Hepatocyte (in vitro differentiated cells and primary cell): ENCODE measurements around a stretch of chr3.

GRCh38 chr3:177109527-177110392 is 87.5 kb downstream of the TBL1XR1 start:
- RAMPAGE, long total RNA = no peak
- RRBS = no CpG with 5 or more reads among the region's 6 CpGs

GRCh38 chr3:177351920-177352324 is 154.6 kb upstream of the TBL1XR1 start:
- RAMPAGE, long total RNA = no peak
- RRBS = no CpG with 5 or more reads among the region's 3 CpGs

GRCh38 chr3:177449399-177449761 is 252.1 kb upstream of the TBL1XR1 start:
- RAMPAGE, long total RNA = no peak
- RRBS = no CpG with 5 or more reads among the region's 3 CpGs

DNA sequence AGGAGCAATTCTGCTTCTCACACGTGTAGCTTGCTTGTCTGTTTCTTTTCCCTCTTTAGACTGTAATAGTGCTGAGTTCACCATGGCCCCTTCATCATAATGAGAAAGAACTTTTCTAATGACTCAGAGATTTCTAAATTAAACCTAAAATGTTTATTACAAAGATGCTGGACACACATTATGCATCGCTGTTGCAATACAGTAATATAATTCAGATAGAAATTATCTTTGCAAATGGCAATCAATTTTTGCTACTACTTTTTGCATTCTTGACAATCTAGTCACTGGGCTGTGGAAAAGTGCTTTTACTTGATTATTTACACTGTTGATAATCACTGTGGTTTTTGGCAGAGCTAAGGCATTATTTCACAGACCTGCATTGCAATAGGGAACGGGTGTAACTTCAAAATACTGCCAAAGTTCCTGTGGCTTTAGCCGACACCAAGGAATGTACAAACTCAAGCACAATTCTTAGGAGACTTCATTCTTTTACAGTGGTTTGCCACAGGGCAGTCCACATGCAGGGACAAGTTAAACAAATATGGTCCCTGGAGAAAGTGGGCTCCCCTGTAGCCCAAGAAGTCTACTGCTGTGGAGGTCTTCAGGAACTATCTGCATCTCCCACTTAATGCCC is 281.1 kb upstream of the TBL1XR1 start:
- RAMPAGE, long total RNA = no peak
- RRBS = no CpG with 5 or more reads among the region's 4 CpGs

- RAMPAGE, long total RNA = no peak
- RRBS = no CpG with 5 or more reads among the region's 9 CpGs
Observed at GRCh38 chr3:177589762-177590587, 392.7 kb upstream of the TBL1XR1 start.

GRCh38 chr3:177591329-177591916 is 394.1 kb upstream of the TBL1XR1 start:
- RAMPAGE, long total RNA = no peak
- RRBS = no CpG with 5 or more reads among the region's 4 CpGs

DNA sequence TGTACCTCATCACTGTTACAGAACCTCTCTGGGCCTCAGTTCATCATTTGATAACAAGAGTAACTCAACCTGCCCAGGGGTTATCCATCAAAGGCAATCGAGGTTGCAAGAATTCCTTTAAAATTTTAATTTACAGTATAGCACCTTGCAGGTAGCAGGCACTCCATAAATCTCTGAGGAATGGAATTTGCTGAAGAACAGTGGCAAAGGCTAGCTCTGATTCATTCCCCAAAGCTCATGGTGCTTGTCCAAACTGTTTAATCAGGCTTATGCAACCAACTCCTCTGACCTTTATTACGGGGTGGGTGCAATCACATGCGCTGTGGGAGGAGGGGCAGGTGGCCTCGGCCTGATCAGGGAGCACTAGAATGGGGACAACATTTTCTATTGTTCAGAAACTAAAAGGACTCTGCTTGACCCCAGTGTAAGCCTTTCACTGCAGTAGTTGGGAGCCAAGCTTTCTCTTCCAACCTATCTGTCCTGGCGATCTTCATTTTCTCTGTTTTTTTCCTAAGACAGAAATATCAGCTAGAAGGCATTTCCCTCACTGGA is 626.8 kb upstream of the TBL1XR1 start:
- RAMPAGE, long total RNA = no peak
- RRBS = no CpG with 5 or more reads among the region's 5 CpGs

DNA sequence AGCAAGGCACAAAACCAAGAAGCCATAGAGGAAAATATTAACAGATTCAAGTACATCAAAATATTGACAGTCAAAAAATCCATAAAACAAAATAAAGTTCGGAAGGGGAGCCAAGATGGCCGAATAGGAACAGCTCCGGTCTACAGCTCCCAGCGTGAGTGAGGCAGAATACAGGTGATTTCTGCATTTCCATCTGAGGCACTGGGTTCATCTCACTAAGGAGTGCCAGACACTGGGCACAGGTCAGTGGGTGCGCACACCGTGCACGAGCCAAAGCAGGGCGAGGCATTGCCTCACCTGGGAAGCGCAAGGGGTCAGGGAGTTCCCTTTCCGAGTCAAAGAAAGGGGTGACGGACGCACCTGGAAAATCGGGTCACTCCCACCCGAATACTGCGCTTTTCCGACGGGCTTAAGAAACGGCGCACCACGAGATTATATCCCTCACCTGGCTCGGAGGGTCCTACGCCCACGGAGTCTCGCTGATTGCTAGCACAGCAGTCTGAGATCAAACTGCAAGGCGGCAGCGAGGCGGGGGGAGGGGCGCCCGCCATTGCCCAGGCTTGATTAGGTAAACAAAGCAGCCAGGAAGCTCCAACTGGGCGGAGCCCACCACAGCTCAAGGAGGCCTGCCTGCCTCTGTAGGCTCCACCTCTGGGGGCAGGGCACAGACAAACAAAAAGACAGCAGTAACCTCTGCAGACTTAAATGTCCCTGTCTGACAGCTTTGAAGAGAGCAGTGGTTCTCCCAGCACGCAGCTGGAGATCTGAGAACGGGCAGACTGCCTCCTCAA is 211.6 kb downstream of the ZMAT3 start:
- RAMPAGE, long total RNA = no peak
- RRBS = no CpG with 5 or more reads among the region's 32 CpGs

DNA sequence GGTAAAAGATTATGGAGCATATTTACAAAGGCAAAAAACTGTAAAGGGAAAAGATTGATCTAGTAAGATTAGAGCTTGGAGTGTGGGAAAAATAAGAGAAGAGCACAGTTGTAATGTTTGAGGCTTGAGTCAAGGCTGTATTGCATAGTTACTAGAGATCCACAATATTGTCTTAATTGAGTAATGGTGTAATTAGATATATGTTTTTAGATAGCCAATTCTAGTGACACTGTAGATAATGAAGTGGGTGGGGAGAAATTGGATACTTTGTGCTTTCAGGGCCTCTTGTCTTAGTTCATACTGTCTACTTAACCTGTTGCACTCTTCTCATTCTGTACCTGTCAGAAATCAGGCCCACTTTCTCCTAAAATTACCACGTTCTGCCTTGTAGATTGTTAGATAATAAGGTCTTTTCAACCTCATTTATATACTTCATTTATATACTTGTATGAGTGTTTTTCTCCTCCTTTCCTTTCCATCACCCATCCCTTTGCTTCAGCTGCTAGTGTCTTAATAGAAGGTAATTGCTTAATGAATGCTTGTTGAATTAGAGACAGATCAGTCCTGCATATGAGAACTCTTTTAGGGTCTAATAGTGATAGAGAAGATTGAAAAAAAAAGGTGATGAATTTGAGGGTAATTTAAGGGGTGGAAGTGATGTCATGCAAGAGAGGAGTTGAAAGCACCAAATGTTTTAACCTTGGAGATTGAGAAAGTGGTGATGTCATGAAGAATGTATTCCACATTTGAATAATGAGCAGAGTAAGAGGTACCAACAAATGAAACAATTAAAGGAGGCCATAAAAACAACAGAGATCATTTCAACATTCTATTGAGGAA is 32.0 kb downstream of the PIK3CA start:
- RAMPAGE, long total RNA = no peak
- RRBS = no CpG with 5 or more reads among the region's 1 CpG

DNA sequence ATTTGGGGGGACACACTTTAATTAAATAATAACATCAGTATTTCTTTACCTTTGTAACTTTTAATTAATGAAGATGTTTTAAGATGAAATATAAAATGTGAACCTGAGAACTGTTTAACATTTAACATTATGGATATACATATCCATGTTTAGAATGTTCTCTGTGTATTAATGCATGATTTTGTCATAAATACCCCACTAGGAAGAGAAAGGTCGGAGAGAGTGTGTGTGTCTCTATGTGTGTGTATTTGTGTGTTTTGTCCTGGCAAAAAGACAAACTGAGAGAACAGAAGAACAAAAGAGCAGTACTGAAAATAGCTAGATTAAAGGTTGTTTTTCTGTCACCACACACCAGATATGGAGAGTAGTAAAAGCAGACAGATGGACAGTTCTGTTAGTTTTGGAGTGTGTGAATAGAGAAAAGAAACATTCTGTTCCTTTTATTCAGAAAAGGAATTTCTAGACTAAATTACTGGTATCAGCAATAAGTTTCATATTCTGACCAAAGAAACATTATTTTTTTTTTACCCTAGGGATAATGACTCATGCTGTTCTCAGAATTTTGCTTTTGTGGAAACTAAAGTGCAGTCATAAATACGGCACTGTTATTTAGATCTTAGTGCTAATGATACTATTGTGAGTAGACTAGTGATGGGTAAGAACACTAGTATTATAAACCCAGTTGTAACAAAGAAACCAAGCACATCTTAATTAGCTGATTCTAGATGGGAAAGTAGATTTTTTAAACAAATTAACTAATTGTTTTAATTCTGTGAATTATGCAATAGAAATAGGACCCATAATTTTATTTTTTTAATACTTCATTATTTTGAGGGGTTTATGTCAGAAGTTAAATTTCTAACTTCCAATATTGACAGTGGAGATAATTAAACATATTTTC is 32.9 kb downstream of the PIK3CA start:
- RAMPAGE, long total RNA = no peak
- RRBS = no CpG with 5 or more reads among the region's 2 CpGs

- RAMPAGE, long total RNA = no peak
- RRBS = no CpG with 5 or more reads among the region's 7 CpGs
Observed at GRCh38 chr3:179438694-179439575, 12.3 kb downstream of the GNB4 start.

DNA sequence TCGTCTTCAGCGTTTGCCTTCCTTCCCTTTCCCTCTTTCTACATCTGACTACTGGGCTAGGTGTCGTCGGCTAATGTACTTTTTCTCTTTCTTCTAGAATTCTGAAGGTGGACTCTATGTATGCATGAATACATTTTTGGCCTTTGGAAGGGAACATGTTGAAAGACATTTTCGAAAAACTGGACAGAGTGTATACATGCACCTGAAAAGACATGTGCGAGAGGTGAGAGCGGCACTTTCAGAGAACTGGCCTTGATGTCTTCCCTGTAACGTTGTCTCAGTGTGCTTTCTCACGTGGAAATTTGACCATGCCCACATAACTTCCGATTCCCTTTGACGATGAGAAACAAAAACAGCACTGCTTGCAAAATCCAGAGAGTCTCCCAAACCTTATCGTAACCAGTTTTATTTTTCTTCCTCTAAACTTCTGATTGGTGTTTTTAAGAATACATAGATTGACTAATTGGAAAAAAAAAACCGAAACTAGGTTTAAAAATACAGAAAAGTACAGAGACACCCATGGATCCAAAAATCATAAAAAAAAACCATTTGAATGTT is 29.0 kb downstream of the USP13 start:
- RAMPAGE, long total RNA = no peak
- RRBS = no CpG with 5 or more reads among the region's 13 CpGs

DNA sequence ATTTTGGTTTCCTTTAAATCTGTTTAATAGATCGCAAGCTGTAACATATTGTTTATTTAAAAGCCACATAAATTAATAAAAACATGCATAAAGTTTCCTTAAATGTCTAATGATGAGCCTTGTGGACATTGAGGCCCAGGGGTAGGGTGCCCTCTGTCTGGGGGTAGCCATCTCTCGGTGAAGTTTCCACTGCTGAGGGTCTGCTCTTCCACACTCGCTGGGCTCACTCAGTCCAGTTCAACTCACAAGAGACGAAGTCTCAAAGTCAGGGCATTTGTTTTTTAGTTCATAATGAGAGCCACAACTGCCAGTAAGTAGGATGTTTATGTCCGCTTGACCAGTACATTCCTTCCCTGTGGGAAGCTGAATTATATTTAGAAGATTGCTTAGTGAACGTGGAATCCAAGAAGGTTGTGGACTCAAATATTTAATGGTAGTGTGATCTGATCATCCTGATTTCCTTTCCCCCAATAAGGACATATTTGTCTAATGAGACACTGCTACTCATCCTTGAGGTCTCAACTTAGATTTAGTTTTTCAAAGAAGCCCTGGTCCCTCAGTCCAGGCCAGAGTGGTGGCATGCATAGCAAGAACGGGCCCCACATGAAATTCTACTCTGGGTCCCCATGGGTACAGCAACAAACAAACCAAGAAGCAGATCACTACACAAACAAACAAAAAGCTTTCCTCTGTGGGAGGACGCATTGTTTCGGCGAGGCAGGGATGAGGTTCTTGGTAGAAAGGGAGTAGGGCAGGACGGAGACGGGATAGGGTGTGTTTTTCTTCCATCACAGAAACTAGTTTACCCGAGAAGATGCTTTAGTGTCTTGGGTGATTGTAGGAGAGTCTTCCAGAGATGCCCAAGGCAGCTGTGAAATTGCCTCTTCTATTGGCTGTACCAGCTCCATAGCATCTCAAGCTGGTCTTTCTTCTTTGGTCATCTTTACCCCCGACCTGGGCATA is 60.8 kb downstream of the USP13 start:
- RAMPAGE, long total RNA = no peak
- RRBS = no CpG with 5 or more reads among the region's 14 CpGs

DNA sequence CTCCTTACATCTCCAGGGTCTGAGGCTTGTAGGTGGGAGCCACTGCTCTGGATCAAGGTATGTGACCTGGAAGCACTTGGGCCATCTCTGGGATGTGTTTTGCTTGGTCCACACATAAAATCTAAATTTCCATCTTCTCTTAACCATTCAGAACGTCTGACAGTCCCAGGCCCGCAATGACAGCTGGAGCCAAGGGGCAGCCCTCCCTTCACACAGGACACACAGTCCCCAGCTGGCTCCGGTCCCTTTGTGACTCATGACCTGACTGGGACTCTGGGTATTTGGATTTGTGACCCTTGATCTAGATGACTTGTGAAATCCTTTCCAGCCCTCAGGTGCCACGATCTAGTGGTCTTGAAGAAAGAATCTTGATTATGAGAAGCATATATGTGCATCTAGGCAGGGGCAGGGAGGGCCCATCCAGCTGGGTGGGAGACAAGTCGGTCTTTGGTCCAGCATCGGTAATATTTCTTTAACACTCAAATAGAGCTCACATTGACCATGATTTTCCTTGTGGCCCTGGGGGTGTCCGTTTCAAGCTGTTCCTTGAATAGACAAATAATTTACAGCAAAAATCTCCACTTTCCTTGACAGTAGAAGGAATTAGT is 80.1 kb downstream of the USP13 start:
- RAMPAGE, long total RNA = no peak
- RRBS = no CpG with 5 or more reads among the region's 7 CpGs

DNA sequence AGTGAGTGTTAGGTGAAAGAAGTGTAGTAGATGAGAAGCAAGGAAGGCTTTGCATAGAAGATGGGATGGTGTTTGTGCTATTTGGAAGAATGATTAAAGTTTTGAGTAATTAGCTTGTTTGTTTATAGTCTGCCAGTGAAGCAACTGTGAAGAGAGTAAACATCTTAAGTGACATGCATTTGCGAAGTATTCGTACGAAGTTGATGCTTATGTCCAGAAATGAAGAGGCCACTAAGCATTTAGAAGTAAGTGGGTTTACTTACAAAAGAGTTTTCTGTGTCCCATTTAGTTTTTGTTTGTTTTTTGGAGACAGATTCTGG is 36.6 kb downstream of the FXR1 start:
- RAMPAGE, long total RNA = no peak
- RRBS = no CpG with 5 or more reads among the region's 3 CpGs

DNA sequence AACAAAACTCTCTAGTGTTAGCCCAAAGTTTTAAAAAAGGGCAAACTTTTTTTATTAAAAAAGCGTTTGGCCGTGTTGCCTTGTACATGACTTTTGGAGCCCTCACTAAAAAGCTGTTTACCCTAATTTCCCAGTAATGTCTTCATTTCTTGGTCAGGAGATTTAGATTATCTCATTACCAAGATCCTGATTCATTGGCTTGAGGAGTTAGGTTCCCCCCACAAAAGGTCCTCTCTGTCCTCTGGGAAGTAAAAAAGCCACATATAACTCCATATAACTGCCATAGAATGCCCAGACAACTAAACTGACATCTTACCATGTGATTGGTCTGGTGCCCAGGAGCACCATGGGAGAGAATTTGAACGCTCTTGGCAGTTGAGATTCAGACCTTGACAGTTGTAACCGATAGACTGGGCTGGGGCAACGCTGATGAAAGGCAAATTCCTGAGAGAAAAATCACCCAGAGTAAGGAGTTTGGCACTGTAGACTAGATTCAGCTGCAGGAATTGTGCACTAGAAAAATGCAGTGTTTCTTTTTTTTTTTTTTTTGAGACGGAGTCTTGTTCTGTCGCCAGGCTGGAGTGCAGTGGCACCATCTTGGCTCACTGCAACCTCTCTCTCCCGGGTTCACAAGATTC is 240.4 kb downstream of the SOX2 start:
- RAMPAGE, long total RNA = no peak
- RRBS = no CpG with 5 or more reads among the region's 8 CpGs

GRCh38 chr3:182682123-182682496 is 111.2 kb upstream of the ATP11B start:
- RAMPAGE, long total RNA = no peak
- RRBS = no CpG with 5 or more reads among the region's 28 CpGs

- RAMPAGE, long total RNA = no peak
- RRBS = no CpG with 5 or more reads among the region's 4 CpGs
Observed at GRCh38 chr3:182705059-182705399, 88.3 kb upstream of the ATP11B start.

DNA sequence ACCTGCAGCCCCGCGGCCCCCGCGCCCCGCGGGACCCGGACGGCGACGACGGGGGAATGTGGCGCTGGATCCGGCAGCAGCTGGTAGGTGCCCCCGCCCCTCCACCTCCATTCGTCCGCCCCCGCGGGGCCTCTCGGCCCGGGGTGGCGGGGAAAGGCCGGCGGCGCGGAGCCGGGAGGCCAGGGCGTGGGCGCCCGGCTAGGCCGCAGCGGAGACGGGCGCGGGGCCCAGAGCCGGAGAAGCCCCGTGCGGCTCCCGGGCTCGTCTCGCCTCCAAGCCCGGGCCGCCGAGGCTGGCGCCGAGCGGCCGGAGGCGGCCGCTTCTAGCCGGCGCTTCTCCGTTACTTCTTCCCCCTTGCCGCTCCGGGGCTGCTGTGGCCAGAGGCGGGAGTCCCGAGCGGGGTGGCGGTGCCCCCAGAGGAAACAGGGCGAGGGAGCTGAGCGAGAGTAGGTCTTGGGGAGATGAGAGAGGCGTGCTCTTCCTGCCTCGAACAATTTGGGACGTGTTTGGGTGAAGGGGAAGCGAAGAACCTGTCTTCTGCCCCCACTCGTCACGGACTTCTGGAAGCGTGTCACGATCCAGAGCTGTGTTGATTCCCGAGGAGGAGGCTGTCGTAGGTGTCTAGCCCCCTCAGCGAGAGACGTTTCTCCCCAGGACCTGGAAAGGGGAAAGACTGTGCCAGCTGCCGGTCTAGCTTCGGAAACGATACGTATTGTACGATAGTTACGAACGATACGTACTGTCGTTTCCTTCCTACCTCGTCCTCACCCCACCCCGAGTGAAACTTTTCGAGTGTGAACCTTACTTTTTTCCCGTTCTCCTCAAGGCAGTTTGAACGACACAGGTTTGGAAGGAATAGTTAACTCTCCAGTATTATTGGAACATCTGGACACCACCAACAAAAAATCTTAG is 656 bp downstream of the ATP11B start:
- RAMPAGE, long total RNA = no peak
- RRBS = 2% methylated on average over 15 of the region's 86 CpGs

DNA sequence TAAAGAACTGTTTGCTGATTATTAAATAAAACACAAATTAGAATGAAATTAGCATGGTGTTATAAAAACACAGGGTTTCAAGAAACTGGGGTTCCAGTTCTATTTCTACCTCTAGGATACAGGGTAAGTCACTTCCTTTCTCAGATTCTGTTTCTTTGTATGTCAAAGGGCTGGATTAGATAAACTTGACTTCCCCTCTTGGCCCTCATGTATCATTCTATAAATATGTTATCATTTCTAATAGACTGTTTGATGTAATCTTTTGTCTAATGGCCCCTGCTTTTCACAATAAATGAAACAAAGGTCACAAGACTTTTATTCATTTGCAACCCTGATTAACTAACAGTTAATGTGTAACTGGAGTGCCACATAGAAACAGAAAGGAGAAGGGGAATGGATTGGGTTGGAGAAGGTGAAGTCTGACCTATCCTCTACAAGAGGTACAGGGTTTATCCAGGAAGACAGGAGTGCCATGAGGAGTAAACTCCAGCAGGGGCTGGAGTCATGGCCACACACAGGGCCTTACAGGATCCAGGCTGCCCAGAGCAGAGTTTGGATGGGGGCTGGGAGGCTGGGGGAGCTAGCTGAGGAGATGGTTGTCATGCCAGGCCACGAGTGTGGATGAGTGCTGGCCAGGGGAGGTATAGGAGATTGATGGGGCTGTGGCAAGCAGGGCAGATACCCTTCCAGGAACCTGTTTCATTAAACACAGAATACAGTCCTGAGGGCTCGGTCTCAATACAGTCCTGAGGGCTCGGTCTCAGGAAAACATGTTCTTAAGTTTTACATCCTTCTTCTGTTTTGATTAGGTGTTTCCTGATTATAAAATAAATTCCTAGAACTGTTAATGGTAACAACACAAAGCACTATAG is 7.9 kb upstream of the B3GNT5 start:
- RAMPAGE, long total RNA = no peak
- RRBS = no CpG with 5 or more reads among the region's 3 CpGs